Spinal cord (tissue), 3 donors: ENCODE data around the genes LPAR6, MLNR and EBPL.

DNA sequence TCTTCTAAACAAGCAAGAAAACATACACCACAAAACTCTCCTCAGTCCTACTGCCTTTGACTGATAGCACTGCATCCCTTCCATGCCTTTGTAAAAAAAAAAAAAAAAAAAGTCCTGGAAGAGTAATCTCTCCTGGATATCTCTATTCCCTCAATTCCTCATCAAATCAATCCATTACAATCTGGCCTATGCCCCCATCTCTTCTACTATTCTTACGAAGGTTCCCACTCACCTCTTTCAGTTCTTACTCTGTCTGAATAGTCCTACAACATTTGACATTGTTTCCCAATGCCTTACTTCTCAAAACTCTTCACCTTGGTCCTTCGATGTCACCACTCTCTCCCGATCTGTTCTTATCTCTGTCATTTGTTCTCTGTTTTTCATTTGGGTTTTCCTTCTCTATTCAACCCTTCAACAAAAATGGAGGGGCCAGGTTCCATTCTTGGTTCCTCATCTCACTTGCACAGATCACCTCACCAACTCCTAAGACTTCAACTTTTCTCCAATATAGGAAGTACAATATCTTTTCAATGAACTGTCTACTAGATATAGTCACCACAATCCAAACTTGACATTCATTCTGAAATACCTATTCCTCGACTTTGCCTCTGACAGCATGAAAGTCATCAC lies 49.1 kb downstream of the SUCLA2 start:
- PRO-cap: no peak
- RAMPAGE, long total RNA: no peak

DNA sequence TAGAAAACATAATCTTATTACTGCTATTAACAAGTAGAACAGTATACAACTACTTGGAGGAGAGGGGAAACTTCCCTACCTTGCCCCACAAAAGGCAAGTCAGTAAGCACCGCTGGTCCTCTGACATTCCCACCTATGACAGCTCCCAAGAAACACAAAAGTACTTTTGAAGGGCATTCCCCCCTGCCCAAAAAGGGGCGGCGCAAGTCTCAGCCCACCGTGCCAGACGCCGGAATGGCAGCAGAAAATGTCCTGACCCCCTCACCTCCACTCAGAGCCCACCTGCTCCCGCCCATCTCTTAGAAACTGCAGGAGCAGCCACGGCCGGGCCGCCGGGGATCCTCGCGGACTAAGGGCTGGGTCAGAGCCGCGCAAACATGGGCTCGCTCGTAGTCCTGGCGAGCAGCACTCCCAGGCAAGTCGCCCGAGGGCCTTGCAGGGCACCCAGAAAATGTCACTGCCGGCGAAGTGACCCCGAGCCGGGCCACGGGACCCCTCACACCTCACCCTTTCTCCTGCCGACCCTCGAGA lies 383 bp downstream of the SUCLA2 start:
- PRO-cap: no peak
- RAMPAGE, long total RNA: no peak

DNA sequence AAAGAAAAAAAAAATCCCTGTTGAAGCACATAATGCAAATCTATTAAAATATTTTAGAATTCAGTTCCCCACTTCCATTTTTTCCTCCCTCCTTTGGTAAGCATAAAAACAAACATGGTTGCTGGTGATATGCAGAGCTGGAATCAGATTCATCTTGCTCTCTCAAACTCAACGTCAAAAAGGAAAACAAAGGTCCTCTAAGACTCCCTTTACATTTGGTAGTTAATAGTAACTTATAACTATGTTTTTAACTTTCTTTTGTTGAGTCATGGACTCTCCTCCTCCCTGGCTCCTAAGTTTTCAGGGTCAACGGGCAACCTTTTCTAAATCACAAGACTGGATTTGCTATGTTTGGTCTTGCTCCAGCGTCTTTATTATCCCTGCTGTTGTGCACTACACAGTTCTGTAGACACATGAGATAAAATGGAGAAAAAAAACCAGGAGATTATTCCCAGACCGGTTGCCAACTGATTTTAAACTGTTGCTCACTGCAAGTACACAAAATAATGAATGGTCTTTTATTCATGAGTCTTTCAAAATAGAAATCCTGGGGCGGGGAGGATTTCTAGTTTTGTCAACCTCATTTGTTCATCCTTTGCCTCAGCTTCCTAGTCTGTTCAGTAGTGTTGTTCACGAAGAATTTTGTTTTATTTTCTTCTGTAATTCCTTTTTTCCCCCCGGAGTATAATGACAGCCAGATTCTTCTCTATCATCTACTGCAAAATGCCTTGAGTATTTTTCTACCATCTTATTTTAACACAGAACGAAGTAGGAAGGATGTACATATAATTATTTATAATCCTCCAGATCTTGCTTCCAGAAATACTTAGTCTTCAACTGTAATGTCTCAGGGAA lies 1.8 kb upstream of the ITM2B start:
- PRO-cap: no peak
- RAMPAGE, long total RNA: no peak

DNA sequence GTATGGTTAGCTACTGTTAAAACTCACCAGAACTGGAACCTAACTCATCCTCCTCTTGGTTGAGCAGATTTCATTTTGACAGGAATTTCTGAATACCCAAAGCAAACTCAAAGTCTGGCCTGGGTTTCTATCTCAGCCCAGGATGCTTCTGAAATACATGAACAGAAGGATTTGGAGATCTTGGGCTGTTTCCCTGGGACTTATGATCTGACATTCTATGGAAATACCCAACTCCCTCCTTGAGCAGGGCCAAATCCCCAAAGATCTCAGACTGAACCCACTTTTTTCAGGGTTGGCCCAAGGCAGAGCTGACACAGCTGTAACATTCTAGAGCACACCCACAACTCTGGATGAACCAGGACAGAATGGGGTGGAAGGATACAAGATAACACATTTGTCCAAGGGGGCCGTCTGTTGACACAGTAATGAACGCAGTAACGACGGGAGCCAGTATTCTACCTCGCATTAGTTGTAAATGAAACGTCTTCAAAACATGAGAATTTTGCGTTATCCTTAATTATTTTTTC lies 1.0 kb upstream of the ITM2B start:
- PRO-cap: no peak
- RAMPAGE, long total RNA: no peak

GRCh38 chr13:48263186-48263668 lies 30.2 kb downstream of the ITM2B start:
- PRO-cap: no peak
- RAMPAGE, long total RNA: no peak

- PRO-cap: no peak
- RAMPAGE, long total RNA: no peak
Measured at GRCh38 chr13:48412267-48412589, 685 bp downstream of the LPAR6 start.

GRCh38 chr13:48412761-48413481 lies at the start of gene LPAR6:
Gene LPAR6, minus strand, starts transcription at chr13:48413113.
- PRO-cap: no peak
- RAMPAGE, long total RNA: start-site peak on the minus strand at chr13:48413090-48413119, 503 and 594 reads in 2 replicates

DNA sequence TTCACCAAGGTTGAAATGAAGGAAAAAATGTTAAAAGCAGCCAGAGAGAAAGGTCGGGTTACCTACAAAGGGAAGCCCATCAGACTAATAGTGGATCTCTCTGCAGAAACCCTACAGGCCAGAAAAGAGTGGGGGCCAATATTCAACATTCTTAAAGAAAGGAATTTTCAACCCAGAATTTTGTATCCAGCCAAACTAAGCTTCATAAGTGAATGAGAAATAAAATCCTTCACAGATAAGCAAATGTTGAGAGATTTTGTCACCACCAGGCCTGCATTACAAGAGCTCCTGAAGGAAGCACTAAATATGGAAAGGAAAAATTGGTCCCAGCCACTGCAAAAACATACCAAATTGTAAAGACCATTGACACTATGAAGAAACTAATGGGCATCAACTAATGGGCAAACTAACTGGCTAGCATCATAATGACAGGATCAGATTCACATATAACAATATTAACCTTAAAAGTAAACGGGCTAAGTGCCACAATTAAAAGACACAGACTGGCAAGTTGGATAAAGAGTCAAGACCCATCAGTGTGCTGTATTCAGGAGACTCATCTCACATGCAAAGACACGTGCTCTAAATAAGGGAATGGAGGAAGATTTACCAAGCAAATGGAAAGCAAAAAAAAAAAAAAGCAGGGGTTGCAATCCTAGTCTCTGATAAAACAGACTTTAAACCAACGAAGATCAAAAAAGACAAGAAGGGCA lies 5.3 kb upstream of the LPAR6 start:
- PRO-cap: no peak
- RAMPAGE, long total RNA: no peak

GRCh38 chr13:48437421-48438052 lies 24.6 kb upstream of the LPAR6 start:
- PRO-cap: no peak
- RAMPAGE, long total RNA: no peak

- PRO-cap: no peak
- RAMPAGE, long total RNA: no peak
Measured at GRCh38 chr13:48578789-48579660, 46.1 kb upstream of the RCBTB2 start.

- PRO-cap: no peak
- RAMPAGE, long total RNA: no peak
Measured at GRCh38 chr13:48580745-48581083, 47.8 kb upstream of the RCBTB2 start.

DNA sequence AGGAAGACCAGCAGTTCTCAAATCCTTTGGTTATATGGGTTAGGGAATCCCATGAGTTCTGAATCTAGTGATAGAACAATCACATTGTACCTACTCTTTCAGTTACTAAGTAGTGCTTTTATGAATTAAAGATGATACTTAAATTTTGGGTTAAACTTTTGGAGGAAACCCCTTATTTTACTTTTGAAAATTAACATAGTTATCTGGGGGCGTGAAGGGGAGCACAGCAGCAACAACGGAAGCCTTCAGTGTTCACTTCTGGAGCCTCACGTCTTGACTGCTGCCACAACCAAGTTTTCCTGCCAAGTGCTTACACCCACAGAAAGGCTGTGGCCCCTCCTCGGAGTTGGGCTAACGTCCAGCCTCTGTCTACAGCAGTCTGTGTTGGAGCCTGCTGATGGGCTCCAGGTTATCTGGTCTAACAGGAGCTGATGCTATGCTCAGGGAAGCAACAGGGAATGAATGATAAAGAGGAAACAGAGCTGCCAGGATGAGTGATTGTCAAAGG lies 53.5 kb upstream of the RCBTB2 start:
- PRO-cap: no peak
- RAMPAGE, long total RNA: no peak

DNA sequence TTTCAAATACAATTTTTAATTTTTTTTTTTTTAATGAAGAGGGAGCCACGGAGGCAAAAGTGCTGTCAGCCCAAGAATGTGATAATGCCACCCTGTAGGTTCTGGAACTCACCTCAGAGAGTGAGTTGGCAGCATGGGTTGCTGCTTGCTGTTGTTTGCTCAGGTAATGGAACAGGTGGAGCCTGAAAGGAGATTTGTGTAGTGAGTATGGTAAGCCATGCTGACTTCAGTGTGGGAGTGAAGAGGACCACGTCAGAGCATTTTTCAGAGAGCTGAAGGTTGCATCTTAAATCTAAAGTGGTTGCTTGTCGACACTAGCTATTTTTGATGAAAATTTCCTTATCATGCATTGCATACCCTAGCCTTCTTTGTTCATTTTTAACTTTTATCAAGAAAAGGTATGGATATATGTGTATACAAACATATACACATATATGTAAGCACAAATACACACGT lies 57.7 kb upstream of the CYSLTR2 start:
- PRO-cap: no peak
- RAMPAGE, long total RNA: no peak

DNA sequence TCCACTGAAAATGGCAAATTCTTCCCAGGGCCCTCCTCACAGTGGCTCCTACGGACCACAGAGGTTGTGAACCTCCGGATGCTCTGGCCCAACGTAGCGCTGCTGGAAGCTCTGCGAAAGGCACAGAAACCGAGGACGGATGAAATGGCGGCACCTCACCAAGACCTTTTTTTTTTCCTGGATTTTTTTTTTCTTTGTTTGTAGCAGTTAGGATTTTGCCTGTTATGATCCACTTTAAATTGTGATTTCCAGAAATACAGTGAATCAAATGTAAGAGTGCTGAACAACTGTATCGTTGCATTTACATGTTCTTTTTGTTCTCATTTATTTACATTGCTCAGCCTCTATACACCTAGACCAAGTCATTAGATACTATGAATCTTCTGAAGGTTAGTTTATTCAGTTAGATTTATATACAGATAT lies 32.6 kb upstream of the MLNR start:
- PRO-cap: no peak
- RAMPAGE, long total RNA: no peak

GRCh38 chr13:49219794-49220982 lies at the start of gene MLNR:
Gene MLNR, plus strand, starts transcription at chr13:49220338.
- PRO-cap: no peak
- RAMPAGE, long total RNA: no peak

GRCh38 chr13:49444582-49444977 lies 506 bp downstream of the SETDB2 start:
- PRO-cap: no peak
- RAMPAGE, long total RNA: no peak

DNA sequence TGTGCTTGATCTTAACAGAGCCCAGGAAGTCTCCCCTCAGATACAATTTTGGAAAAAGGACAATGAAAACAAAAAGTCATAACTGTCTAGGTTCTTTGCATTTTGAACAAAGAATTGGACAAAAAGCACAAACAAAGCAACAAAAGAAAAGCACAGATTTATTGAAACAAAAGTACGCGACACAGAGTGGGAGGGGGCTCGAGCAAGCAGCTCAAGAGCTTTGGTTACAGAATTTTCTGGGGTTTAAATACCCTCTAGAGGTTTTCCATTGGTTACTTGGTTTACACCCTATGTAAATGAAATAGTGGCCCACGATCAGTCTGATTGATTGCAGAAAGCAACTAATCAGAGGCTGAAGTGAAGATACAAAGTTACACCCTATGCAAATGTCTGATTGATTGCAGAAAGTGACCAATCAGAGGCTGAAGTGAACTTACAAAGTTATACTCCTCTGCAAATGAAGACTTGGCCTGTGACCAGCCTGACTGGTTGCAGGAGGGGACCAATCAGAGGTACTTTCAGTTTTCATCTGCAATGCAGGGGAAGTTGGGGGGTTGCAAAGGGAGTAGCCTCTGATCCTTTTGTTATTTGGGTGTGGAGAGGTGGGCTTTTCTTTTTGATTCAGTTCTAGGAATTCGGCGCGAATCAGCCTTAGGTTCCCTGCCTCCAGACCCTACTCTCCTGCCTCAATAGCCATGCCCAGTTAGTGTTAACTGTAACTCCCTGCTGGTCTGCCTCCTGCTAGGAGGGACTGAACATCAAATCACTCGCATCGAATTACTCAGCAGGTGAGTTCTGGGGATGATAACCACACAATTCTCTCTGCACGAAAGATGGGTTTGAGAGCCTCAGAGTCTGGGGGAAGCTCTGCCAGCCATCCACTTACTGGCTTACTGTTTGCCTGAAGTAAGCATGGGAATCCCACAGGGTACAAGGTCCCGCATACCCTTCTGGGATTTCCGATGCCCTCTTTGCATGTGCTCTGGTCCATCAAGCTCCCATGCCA lies 7.3 kb downstream of the ARL11 start:
- PRO-cap: no peak
- RAMPAGE, long total RNA: no peak

DNA sequence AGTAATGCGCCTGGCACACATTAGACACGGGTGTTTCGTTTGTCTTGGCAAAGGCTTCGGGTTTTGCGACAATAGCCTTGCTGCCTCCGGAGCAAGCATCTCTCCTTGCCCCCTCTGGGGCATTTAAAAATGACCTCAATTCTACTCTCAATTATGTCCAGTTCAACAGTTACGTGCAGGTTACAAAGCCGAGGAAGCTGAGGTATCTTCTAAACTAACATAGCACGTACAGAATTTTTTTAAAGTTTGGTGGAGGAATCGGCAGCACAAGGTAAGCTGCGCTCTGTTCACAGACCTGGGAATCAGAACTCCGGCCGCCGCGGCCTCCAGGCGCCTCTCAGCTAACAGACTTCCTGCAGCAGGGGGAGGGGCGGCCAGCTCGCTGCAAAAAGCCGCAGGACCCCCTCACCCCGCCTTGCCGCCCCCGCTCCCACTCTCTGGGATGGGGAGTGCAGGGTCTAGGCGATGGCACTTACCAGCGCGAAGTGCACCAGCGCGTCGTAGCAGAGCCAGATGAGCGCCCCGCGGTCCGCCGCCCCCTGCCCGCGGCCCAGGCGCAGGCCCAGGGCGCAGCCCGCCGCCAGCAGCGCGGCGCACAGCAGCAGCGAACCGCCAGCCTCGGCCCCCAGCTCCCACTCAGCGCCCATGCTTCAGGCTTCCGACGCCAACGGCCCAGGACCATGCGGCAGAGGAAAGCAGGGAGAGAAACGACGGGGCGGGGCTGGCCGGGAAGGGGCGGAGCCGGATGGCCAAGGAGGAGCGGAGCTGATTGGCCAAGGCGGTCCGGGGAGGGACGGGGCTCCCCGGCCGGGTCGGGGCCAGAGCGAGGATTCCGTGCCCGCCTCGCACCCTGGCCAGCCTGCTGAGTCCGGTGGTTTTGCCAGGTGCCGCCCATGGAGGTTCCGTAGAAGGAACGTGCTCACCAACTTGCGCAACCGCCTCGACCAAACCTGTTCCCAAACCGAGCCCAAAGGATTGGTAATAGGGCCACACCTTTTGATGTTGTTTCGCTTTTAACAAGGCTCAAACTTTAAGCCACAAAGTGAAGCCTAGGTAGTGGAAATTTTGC lies at the start of gene EBPL:
TSS of gene EBPL (minus strand) at position 709 of the 1,069 bp plus-strand sequence.
- PRO-cap: no peak
- RAMPAGE, long total RNA: no peak

DNA sequence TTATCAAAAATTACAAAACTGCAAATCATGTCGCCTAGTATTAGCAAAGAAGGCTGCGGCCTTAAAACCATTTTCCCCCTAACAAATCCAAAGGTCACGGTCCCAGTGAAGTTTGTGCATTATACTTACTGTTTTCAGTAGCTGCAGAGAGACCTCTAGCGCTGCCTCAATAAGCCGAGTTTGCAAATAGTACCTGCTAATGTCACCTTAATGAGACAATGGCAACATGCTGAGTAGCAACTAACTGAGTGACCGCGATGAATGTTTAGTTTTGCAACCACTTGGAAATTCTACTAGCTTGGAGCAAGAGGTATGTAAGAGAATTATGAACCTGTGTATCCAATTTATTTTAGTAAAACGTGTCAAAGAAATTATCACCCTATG lies 1.2 kb downstream of the KPNA3 start:
- PRO-cap: no peak
- RAMPAGE, long total RNA: no peak

GRCh38 chr13:49935532-49936053 lies 547 bp downstream of the SPRYD7 start:
- PRO-cap: no peak
- RAMPAGE, long total RNA: no peak